Thyroid gland (tissue), 7 donors: ENCODE data around the gene XXYLT1.

GRCh38 chr3:193710590-193711365, 117.8 kb downstream of the OPA1 start:
- PRO-cap, 2 experiments = no peak in any of the 2 experiments
- RAMPAGE, long total RNA, 5 experiments = no peak in any of the 5 experiments

DNA sequence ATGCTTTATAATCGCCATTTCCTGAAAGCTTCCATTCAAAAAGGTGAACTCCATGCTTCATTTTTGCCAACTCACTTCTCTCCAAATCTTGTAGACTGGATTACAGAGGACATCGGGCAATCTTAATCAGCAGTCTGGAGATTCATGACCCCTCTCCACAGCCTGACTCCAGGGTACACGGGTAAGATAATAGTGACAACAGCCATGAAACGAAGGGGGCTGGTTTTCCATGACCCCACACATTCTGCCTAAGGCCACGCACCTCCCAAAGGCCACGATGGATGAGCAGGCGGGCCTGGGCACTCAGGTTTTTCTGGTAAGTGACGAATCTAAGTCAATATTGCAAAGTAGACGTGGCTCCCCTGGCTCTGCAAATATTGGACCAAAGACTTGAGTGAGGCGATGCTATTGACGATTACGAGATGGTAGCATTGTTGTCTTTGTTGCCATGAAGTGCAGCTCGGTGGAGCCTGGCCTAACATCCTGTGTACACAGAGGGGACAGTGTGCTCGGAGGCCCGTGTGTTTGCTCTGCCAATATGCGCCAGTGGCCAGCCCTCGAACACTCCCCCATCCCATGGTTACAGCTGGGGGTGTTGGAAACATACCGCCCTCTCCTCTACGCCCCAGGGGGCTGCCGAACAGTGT, 119.0 kb downstream of the OPA1 start:
- PRO-cap, 2 experiments = no peak in any of the 2 experiments
- RAMPAGE, long total RNA, 5 experiments = no peak in any of the 5 experiments

GRCh38 chr3:193863785-193864135, 270.8 kb downstream of the OPA1 start:
- PRO-cap, 2 experiments = no peak in any of the 2 experiments
- RAMPAGE, long total RNA, 5 experiments = no peak in any of the 5 experiments

GRCh38 chr3:193982129-193982696, 153.7 kb upstream of the HES1 start:
- PRO-cap, 2 experiments = no peak in any of the 2 experiments
- RAMPAGE, long total RNA, 5 experiments = no peak in any of the 5 experiments

DNA sequence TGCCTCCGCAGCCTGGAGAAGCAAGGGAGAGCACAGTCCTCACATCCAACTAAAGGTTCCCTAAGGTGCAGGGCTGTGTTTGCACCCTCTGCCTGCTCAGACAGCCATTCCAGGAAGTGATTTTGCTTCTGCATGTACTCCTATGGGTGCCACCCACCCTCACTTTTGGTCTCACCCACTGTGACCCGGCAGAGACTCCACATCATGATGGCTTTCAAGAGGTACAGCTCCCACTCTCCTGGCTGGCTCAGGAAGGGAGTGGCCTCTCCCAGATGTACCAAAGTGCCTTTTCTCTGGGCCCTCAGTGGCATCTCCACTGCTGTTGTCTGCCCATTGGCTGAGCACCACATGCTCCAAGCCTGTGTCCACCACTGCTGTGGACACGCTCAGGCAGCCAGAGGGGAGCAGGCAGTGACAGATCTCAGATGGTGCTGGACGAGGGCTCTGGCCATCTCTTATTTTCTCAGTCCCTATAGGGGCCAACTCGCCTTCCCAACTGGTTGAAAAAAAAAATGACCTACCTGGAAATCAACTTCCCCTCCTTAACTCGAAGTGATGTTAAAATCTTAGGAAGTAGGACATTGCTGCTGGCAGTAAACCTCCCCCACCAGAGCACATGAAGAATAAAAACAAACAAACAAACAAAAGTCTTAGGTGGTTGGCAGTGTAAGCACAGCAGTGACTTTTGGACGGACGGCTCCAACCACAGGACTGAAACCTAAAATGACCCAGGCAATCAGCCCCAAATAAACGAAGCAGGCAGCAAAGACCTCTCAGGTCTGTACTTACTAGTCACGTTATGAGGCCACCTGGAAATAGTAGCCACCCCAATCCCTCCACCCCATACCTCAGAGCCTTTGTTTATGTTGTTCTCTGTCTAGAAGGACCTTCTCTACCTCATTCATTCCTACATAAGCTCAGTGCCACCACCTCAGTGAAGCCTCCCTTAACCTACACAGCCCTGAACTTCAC, 33.8 kb upstream of the HES1 start:
- PRO-cap, 2 experiments = no peak in any of the 2 experiments
- RAMPAGE, long total RNA, 5 experiments = no peak in any of the 5 experiments

DNA sequence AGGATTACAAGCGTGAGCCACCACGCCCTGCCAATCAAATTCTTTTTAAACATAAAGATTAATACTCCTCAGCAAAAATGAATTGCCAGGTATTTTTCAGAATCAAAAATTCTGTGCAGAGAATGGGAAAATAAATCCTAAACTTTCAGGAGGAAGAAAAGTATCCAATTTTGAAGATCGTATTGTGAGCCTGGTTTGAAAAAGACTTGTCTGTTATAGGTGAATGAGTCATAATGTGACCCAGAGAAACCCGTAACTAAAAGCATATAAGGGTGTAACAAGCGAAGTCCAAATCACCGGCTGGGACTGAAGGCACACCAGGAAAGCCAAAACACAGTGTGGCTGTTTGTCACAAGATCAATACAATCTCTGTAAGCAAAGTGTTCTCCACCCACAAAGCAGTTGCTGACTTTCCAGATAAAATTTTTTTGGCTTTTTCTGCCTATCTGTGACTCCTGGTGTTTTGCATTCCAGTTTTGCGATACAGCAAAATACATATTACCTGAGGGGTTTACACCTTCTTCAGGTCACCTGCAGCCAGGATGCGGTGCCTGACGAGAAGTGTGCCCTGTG, 14.3 kb downstream of the HES1 start:
- PRO-cap, 2 experiments = no peak in any of the 2 experiments
- RAMPAGE, long total RNA, 5 experiments = no peak in any of the 5 experiments

DNA sequence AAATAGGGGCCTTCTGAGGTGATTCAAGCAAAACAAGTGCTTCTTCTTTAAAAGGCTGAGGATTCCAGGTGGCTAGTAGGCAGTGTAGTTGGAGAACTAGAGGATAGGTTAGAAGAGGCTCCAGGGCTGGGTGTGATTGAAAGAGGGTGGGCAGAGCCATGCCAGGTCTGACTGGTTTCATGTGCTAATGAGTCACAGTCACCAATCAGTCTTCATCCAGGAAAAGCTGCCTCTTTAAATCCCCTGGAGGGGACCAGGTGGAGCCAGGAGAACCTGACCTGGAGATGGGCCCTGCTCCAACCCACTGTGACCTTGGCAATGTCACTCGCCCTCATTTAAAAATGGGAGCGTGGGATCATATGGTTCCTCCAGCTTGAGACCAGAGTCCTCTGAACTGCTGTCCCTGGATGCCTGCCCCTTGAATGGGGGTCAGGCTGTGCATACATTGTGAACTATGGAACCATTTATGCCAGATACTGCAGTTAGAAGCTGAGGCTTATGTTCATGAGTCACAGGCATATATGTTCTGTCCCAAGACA, 23.0 kb downstream of the HES1 start:
- PRO-cap, 2 experiments = peak in 2 of 2 experiments; most common plus-strand start position 237 of the sequence (in 1); most common minus-strand start position 98 of the sequence (in 1)
- RAMPAGE, long total RNA, 5 experiments = no peak in any of the 5 experiments

DNA sequence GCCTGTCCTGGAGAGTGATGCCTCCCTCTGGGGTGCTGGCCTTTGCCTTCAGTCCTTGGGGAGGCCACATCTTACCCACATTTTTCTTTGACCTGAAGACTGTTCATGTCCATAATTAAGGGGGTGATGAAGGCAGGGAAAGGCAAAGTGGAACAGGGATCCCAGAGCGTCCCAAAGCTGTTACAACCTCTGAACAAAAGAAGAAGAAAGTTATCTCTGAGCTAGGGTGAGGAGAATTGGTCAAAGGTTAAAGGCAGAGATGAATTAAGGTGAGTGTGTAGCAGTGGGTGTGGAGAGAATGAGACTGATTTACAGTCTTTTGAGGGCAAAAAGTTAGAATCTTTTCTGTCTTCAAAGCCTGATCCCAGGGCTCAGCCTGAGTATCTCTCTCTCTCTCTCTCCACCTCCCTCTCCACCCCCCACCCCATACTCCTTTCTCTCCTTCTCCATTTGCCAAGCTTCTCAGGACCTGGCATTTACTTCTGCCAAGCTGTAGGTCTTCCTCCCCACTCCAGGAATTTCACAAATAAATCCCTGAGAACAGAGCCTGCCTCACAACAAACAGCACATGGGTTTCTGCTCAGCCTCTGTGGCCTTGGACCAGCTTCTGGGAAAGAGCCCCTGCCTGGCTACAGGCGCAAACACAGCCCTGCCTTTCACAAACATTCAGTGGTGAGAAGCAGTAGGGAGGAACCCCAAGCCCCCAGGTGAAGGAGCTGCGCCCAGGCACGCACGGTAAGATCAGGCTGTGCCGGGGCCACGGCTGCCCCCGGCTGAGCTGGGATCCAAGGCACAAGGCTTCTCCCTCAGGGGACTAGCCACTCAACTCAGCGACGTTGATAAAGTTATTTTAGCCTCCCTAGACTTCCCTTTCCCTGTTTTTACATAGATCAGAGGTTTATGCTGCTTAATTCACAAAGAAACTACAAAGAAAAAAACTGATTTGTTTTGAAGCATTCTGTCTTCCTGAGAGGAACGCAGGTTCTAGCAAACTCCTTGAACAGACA, 25.1 kb downstream of the HES1 start:
- PRO-cap, 2 experiments = peak in 2 of 2 experiments; most common minus-strand start position 775 of the sequence (in 2)
- RAMPAGE, long total RNA, 5 experiments = no peak in any of the 5 experiments

- PRO-cap, 2 experiments = no peak in any of the 2 experiments
- RAMPAGE, long total RNA, 5 experiments = no peak in any of the 5 experiments
These were observed 102.1 kb downstream of the CPN2 start for GRCh38 chr3:194249029-194249523.

DNA sequence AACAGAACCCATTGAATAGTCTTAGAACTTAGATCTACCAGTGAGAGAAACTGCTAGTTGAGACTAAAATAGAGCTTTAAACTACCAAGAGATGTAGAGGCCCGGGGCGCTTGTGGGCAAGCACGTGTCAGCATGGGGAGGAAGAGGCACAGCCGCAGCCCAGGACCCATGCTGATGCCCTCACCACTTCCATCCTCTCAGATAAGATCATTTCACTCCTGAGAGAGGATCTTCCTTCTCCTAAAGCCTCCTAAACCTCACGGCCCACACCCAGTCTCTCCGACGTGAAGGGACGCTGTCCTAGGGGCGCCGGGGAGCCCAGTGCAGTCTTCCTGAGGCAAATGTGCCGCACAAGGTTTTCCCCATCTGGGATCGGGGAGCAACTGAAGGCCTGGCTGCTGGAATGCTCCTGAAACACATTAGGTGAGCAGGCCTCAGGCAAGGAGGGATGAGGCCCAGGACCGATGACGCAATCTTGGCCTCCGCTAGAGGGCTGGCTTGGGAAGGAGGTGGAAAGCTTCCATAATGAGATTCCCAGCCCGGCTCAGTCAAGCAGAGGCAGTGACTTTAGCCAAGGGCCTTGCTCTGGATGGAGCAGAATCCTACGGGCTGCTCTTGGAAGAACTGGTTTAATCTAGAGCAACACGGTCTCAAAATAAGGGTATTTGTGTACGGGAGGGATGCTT, 50.9 kb downstream of the CPN2 start:
- PRO-cap, 2 experiments = peak in 1 of 2 experiments; most common plus-strand start position 597 of the sequence (in 1); most common minus-strand start position 421 of the sequence (in 1)
- RAMPAGE, long total RNA, 5 experiments = no peak in any of the 5 experiments

GRCh38 chr3:194404094-194404733, 5.1 kb upstream of the GP5 start:
- PRO-cap, 2 experiments = no peak in any of the 2 experiments
- RAMPAGE, long total RNA, 5 experiments = no peak in any of the 5 experiments

- PRO-cap, 2 experiments = no peak in any of the 2 experiments
- RAMPAGE, long total RNA, 5 experiments = no peak in any of the 5 experiments
These were observed 26.0 kb upstream of the GP5 start for GRCh38 chr3:194424991-194425626.

DNA sequence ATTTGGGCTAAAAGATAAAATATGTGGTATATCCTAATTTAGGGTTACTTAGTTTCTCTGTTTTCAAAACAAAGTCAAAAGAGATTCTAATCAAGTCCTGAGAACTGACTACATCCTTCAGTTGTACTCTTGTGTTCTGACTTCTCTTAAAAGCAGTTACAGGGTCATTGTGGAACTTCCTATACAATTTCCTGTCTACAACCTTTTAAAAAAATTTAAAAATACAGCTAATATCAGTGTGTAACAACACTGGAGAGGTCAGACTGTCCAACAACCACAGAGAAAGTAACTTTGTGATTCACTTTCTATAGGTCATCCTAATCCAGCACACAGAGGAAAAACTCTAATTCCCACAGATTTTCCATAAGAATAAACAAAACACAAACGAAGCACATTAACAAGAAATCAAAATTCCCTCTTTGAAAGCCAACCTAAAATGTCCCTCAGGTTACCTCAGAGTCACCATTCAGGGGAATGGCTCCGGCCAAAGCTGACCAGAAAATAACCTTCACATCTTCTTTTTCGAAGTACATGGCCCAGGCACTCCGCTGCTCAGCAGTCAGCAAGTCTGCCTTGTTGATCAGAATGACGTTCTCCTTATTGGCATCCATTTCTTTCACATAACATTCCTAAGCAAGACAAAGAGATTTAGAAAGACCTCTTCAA, 13.4 kb downstream of the LSG1 start:
- PRO-cap, 2 experiments = no peak in any of the 2 experiments
- RAMPAGE, long total RNA, 5 experiments = no peak in any of the 5 experiments

DNA sequence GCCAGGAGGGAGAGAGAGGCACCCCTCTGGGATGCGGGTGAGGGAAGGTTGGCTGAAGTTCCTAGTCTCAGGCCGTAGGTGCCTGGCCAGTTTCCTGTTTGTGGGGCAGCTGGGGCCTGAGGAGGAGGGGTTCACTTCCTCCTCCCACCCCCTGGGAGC, 2.5 kb downstream of the FAM43A start:
- PRO-cap, 2 experiments = peak in 1 of 2 experiments; most common minus-strand start position 74 of the sequence (in 1)
- RAMPAGE, long total RNA, 5 experiments = no peak in any of the 5 experiments

DNA sequence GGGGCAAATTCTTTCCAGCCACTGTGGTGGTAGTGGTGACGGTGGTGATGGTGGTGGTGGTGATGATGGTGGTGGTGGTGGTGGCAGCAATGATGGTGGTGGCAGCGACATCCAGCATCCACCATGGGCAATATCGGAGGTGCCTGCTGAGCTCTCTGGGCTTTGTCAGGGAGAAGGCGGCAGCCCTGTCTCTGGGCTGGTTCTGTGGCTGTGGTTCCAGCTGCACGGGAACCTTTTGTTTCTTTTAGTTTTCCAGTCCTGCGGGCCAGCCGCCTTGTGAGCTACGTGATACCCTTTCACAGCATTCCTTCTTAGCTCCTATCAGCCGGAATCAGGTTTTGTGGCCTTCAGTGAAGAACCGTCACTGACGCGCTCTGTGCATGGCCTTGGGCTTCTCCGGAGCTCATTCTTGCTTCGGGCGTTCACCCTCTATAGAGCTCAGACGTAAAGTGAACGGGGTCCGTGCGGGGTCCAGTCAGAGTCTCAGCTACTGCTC, 166.5 kb downstream of the FAM43A start:
- PRO-cap, 2 experiments = no peak in any of the 2 experiments
- RAMPAGE, long total RNA, 5 experiments = no peak in any of the 5 experiments

DNA sequence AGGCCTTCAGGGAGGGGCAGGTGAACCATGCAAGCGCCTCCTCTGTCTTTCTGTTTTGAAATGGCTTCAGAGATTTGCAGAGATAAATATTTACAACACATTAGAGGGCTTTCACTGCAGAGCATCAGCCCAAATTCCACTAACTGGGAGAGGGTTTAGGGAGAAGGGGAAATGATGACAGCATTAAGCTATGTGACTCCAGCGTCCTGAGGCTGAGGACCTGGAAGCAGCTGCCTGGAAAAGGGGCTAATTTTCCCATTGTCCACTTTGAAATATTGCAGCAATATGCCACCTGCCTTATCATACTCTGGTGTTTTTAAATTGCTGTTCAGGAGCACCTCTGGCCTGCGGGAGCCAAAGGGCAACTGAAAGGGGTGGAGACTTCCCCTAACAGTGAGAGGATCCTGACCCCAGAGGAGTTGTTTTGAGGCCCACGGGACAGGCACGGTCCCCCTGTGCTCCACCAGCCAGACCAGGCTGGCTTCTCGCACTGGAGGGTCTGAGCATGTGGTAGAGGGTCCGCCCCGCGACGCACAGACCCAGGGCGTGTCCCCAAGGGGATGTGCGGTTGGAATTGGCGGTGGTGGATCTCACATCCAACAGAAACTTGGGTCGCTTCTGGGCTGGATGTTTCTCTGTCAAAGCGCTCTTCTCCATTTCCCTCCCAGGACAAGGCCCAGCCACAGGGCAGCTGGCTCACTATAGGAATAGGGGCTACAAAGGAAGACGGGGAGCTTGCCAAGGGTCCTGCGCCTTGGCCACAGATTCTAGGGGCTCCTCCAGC, 110.5 kb downstream of the XXYLT1 start:
- PRO-cap, 2 experiments = peak in 1 of 2 experiments; most common plus-strand start position 201 of the sequence (in 1); most common minus-strand start position 57 of the sequence (in 1)
- RAMPAGE, long total RNA, 5 experiments = no peak in any of the 5 experiments

DNA sequence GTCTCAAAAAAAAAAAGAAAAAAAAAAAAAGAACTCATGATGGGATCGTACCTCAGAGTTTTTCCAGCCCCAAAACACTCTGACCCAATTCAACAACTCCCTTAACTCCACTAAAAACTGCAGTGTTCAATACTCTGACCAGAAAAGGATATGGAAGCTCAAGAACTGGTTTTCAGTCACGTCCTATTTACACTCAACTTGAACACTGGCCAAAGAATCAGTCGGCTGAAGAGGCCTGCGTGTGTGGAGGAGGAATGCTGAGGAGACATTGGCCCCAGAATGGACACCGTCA, 91.7 kb downstream of the XXYLT1 start:
- PRO-cap, 2 experiments = no peak in any of the 2 experiments
- RAMPAGE, long total RNA, 5 experiments = no peak in any of the 5 experiments

DNA sequence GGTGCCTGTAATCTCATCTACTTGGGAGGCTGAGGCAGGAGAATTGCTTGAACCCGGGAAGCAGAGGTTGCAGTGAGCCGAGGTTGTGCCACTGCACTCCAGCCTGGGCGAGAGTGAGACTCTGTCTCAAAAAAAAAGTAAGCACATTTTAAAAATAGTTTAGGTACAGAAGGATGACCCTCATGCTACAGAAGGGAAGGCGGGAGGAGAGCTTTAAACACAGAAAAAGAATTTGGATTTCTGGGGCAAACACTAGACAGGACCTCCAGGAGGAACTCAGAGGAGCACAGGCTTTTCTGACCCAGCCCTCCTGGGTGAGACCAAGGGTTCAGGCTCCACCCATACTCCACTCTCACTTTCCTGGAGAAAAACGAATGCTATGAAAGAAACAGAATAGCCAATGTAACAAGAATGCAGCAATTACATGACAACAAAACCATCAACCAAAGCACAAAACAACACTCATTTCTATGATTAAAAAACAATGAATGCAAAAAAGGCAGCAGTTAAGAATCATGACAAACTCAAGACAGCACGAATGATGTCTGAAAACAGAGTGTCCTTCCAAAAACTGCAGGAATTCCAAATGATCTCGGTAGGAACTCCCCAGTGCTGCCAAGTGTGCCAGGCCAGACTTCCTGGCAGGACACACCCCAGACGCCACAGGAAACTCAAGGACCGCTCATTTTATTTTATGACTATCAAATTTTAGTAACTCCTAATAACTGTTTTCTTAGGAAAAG, 47.7 kb downstream of the XXYLT1 start:
- PRO-cap, 2 experiments = no peak in any of the 2 experiments
- RAMPAGE, long total RNA, 5 experiments = no peak in any of the 5 experiments

DNA sequence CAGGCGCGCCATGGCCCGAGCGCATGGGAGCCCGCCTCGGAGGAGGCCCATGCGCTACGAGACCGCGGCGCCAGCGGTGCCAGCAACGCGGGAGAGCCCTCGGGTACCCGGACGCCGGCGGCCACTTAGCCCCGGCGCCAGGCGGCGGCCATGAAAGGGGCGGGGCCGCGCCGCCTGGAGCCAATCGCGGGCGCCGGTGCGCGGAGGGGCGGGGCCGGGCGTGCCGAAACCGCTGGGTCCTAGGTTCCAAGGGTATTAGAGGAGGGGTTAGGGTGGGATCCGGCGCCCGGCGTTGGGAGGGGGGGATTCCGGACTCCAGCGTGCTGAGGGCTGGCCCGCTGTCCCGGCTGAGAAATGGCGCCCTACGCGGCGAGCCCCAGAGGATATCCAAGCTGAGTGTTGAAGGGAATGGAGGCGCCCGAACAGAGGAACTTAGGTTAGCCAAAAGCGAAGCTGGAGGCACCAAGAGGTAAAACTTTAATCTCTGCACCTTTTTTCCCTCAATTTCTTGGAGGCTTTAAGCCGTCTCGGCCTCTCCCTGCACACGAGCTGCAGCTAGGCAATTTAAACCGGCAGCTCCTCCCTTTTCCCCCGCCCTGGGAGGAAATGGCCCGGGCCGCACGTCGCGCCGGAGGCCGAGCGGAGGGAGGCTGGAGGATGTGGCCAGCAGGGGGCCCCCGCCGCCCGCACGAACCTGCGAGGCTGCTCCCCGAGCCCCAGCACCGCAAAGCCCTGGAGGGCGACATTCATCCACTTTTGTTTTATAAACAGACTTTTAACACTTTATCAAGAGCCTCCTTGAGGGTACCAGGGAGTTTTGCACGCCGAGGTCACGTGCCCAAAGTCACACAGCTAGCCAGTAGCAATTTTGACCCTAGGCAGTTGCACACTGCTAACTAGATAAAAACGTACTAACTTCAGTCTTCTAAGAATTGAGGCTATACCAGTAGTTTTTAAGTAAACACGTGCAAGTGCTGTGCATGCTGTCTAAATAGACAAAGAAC, at the start of gene XXYLT1:
Gene XXYLT1 (minus strand): TSS at position 152 of the 1,004 bp plus-strand sequence.
- PRO-cap, 2 experiments = peak in 2 of 2 experiments; most common plus-strand start position 255 of the sequence (in 1); most common minus-strand start position 152 of the sequence (in 2)
- RAMPAGE, long total RNA, 5 experiments = no peak in any of the 5 experiments

GRCh38 chr3:195559902-195560395, 16.8 kb upstream of the PPP1R2 start:
- PRO-cap, 2 experiments = no peak in any of the 2 experiments
- RAMPAGE, long total RNA, 5 experiments = no peak in any of the 5 experiments